Measurements from ENCODE around the gene NPAS1.

GRCh38 chr19:46492875-46493183 lies 2.8 kb downstream of the PNMA8B start:
- PRO-cap, 7 experiments, result peak in 3 of 7 experiments; most common plus-strand start chr19:46493132 (in 3)
- RAMPAGE, long total RNA, 2 experiments, result no peak in any of the 2 experiments

- PRO-cap, 7 experiments, result peak in 7 of 7 experiments; most common plus-strand start chr19:46493500 (in 5); most common minus-strand start chr19:46493440 (in 7)
- RAMPAGE, long total RNA, 2 experiments, result start-site peak on the minus strand in 1 of 2 experiments, at chr19:46493800-46494180 at its widest, 5 reads per replicate
Measured at GRCh38 chr19:46493184-46494532, 2.0 kb downstream of the PNMA8B start.

DNA sequence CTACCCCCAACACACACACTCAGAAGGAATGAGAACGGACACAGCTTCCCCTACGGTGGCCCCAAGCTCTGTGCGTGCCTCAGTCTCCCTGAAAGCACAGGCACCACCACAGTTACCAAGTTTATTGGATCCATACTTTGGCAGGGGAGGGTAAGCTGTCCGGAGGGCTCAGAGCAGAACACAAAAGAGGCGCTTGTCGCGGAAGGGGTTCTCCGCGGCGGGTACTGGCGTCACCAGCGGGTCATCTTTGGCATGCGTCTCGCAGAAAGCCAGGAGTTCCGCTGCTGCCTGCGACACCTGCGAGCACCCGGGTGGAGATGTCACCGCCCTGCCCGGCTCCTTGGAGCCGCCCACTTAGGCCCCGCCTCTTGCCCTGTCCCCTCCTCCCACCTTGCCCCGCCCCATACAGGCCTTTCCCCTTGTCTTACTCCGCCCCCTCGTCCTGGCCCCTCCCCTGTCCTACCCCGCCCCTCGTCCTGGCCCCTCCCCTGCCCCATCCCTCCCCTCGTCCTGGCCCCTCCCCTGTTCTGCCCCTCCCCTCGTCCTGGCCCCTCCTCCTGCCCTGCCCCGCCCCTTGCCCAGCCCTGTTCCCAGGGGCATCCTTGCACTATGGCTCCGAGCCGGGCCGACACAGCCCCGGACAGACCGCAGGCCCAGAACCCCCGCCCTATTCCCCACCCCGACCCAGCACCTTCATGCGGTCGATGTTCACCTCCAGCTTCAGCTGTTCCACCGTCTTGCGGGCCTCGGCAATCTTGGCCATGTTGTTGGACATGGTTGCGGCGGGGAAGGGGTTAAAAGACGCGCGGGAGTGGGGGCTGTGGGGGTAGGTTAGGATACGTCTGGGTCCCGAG lies 1.9 kb downstream of the GNG8 start:
- PRO-cap, 7 experiments, result peak in 7 of 7 experiments; most common plus-strand start position 587 of the sequence (in 2); most common minus-strand start position 352 of the sequence (in 4)
- RAMPAGE, long total RNA, 2 experiments, result no peak in any of the 2 experiments

- PRO-cap, 7 experiments, result peak in 4 of 7 experiments; most common plus-strand start chr19:46660776 (in 4); most common minus-strand start chr19:46660613 (in 1)
- RAMPAGE, long total RNA, 2 experiments, result no peak in any of the 2 experiments
Measured at GRCh38 chr19:46660498-46660841, 512 bp downstream of the DACT3 start.

GRCh38 chr19:46678223-46678736 lies 17.3 kb upstream of the DACT3 start:
- PRO-cap, 7 experiments, result no peak in any of the 7 experiments
- RAMPAGE, long total RNA, 2 experiments, result no peak in any of the 2 experiments

DNA sequence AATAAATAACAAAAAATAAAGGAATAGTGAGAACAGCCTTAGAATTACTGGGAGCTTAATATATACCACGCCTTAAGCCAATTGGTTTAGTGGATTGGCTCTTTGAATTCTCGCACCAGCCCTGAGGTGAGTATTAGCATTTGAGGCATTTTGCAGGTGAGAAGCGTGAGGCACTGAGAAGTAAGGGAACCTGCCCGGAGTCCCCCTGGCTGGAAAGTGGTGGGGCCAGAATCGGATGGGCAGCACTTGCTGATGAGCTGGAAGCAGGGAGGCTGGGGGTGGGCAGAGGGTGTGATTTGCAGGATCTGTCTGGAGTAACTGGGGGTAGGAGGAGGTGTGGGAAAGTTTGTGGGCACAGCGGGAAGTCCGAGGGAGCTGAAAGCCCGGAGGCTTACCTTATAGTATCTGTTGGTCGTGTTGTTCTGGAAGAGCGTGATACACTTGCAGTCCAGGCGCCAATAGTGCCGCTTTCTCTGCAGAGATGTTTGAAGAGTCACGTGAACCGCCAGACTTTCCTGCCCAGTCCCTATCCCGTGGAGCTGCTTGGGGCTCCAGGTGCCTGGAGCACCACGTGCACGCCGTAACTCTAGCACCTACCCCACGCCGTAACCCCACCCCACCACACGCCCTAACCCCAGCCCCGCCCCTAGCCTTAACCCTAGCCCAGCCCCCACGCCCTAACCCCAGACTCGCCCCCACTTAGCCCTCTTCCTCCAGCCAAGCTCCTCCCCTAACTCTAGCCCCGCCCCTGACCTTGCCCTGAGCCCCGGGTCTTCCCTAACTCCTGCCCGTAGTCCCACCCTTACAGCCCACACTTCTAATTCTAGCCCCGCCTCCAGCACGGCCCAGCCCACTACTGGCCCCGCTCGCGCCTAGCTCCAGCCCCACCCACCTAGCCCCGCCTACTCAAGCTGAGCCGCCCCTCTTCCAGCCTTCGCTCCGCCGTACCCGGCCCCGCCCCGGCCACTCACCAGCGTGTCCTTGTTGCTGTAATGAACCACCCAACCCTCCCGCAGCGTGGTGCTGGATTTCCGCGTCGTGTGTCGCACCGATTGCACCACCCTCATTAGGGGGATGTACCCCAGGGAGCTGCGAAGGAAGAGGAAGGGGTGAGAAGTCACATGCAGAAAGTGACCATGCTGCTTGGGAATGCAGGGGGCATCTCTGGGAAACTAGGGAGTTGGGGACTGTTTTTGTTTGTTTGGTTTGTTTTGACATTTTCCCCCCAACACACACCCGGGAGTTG lies 19.7 kb downstream of the PRKD2 start:
- PRO-cap, 7 experiments, result peak in 4 of 7 experiments; most common plus-strand start position 966 of the sequence (in 2); most common minus-strand start position 813 of the sequence (in 1)
- RAMPAGE, long total RNA, 2 experiments, result no peak in any of the 2 experiments

DNA sequence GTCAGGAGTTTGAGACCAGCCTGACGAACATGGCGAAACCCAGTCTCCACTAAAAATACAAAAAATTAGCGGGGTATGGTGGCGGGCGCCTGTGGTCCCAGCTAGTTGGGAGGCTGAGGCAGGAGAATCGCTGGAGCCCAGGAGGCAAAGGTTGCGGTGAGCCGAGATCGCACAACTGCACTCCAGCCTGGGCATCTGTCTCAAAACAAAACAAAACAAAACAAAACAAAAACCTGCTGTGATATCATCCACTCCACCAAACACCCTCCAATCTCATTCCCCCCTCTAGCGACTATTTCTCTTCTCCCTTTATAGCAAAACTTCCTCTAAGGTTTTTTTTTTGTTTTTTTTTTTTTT lies 25.4 kb downstream of the AP2S1 start:
- PRO-cap, 7 experiments, result no peak in any of the 7 experiments
- RAMPAGE, long total RNA, 2 experiments, result no peak in any of the 2 experiments

GRCh38 chr19:46875321-46876146 lies 14.7 kb downstream of the ARHGAP35 start:
- PRO-cap, 7 experiments, result no peak in any of the 7 experiments
- RAMPAGE, long total RNA, 2 experiments, result no peak in any of the 2 experiments

- PRO-cap, 7 experiments, result no peak in any of the 7 experiments
- RAMPAGE, long total RNA, 2 experiments, result no peak in any of the 2 experiments
Measured at GRCh38 chr19:46902325-46902843, 41.6 kb downstream of the ARHGAP35 start.

DNA sequence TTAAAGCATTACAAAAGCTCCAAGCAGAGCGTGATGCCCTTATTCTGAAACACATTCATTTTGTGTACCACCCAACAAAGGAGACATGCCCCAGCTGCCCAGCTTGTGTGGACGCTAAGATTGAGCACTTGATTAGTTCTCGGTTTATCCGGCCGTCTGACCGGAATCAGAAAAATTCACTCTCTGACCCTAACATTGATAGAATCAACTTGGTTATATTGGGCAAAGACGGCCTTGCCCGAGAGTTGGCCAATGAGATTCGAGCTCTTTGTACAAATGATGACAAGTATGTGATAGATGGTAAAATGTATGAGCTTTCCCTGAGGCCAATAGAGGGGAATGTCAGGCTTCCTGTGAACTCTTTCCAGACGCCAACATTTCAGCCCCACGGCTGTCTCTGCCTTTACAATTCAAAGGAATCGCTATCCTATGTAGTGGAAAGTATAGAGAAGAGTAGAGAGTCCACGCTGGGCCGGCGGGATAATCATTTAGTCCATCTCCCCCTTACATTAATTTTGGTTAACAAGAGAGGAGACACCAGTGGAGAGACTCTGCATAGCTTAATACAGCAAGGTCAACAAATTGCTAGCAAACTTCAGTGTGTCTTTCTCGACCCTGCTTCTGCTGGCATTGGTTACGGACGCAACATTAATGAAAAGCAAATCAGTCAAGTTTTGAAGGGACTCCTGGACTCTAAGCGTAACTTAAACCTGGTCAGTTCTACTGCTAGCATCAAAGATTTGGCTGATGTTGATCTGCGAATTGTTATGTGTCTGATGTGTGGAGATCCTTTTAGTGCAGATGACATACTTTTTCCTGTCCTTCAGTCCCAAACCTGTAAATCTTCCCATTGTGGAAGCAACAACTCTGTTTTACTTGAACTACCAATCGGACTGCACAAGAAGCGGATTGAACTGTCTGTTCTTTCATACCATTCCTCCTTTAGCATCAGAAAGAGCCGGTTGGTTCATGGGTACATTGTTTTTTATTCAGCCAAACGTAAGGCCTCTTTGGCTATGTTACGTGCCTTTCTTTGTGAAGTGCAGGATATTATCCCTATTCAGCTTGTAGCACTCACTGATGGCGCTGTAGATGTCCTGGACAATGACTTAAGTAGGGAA lies 59.8 kb downstream of the ARHGAP35 start:
- PRO-cap, 7 experiments, result no peak in any of the 7 experiments
- RAMPAGE, long total RNA, 2 experiments, result no peak in any of the 2 experiments

- PRO-cap, 7 experiments, result no peak in any of the 7 experiments
- RAMPAGE, long total RNA, 2 experiments, result no peak in any of the 2 experiments
Measured at GRCh38 chr19:46943386-46943686, 76.3 kb upstream of the NPAS1 start.

DNA sequence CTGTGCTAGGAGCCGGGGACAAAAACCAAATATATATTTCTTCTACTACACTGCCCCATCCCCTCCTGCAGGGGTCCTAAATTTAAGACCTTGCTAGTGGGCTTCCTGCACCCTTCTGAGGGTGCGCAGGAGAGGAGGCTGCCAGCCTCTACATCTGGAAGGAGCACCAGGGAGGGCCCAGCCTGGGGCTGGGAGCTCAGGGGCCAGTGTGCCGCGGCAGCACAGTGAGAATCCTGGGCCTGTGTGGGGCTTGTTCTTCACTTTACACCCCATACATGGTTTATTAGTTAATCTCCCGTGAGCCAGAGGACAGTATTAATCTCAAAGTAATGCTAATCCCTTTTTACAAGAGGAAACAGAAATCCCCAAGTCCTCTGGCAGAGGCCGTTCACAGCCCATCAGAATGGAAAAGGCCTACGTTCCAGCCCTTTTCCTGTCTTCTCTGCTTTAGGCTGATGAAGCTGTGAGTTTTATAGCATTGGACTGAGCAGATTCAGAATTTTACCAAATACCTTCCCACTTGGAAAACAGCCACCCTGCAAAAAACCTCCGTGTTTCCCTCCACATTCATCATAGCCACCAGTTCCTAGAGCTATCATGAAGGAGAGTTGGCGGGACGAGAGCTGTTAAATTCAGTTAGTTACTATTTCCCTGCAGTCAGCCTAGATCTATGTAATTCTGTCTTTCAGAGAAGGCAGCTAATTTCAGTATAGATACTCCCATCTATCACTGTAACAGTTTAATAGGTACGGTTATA lies 44.2 kb upstream of the NPAS1 start:
- PRO-cap, 7 experiments, result peak in 4 of 7 experiments; most common minus-strand start position 444 of the sequence (in 4)
- RAMPAGE, long total RNA, 2 experiments, result no peak in any of the 2 experiments

GRCh38 chr19:47019310-47020055 lies at the start of gene NPAS1:
Gene NPAS1 (plus strand): TSS chr19:47019837.
- PRO-cap, 7 experiments, result no peak in any of the 7 experiments
- RAMPAGE, long total RNA, 2 experiments, result no peak in any of the 2 experiments

DNA sequence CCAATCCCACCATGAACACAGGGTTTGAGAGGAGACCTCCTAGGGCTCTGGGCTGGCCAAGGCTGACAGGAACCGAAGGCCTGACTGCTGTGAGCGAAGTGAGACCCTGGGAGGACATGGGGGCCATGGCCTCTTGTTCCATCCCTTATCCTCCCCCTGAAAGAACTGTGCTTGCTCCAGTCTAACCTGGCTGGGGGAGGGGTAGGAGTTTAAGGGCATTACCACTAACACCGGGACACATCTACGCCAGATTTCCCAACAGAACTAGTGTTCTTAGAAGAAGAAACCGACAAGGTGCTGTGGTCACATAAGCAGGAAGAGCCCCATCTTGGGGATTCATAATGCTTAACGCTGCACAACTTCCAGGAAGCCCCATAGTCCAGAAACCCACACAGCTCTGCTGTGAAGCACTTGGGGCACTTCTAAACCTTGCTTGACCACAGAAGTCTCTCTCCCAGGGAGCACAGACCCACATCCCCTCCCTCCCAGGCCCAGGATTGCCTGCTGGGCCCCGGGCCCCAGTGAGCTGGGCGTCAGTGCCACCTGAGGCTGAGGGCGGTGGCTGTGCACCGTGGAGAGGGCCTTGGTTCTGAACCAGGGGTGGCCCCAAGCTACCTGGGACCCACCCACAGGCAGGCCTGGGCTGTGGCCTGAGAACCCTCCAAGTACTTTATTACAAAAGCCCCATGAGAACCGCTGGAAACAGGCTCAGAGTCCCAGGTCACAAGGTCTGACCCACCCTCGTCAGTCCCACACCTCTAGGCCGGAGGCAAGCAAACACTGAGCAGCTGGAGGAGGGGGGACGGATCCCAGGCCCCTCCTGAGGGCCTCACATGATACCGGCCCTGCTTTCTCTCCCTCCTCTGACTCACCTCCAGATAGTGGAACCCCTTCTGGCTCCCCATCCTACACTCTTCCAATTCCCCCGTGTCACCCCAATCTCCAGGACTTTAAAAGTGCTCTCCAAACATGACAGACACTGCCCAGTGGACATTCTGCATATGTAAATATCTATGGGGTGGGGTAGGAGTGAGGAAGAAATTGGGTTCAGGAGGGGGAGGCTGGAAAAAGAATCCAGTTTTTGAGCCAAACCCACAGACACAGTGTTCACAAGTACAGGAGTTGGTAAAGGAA lies 18.6 kb downstream of the ZC3H4 start:
- PRO-cap, 7 experiments, result peak in 1 of 7 experiments; most common plus-strand start position 866 of the sequence (in 1); most common minus-strand start position 782 of the sequence (in 1)
- RAMPAGE, long total RNA, 2 experiments, result no peak in any of the 2 experiments

DNA sequence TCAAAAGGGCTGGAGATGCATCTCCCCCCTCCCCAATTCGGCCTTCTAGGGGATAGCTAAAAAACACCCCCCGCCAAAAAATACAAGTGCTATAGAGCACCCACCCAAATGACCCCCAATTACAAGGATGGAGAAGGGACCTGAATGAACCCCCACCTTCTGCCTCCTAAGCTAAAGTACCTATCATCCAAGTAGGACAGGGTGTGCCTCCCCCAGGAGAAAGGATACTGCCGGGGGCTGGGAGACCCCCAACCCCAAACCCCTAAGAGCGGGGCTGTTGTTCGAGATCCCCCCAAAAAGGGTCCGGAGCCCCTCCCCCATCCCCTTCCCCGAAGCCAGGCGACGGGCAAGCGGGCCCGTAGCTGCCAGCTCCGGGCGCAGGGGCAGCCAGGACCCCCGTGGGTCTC lies 1.9 kb downstream of the ZC3H4 start:
- PRO-cap, 7 experiments, result no peak in any of the 7 experiments
- RAMPAGE, long total RNA, 2 experiments, result no peak in any of the 2 experiments

- PRO-cap, 7 experiments, result no peak in any of the 7 experiments
- RAMPAGE, long total RNA, 2 experiments, result no peak in any of the 2 experiments
Measured at GRCh38 chr19:47158810-47159474, 28.3 kb downstream of the SAE1 start.

DNA sequence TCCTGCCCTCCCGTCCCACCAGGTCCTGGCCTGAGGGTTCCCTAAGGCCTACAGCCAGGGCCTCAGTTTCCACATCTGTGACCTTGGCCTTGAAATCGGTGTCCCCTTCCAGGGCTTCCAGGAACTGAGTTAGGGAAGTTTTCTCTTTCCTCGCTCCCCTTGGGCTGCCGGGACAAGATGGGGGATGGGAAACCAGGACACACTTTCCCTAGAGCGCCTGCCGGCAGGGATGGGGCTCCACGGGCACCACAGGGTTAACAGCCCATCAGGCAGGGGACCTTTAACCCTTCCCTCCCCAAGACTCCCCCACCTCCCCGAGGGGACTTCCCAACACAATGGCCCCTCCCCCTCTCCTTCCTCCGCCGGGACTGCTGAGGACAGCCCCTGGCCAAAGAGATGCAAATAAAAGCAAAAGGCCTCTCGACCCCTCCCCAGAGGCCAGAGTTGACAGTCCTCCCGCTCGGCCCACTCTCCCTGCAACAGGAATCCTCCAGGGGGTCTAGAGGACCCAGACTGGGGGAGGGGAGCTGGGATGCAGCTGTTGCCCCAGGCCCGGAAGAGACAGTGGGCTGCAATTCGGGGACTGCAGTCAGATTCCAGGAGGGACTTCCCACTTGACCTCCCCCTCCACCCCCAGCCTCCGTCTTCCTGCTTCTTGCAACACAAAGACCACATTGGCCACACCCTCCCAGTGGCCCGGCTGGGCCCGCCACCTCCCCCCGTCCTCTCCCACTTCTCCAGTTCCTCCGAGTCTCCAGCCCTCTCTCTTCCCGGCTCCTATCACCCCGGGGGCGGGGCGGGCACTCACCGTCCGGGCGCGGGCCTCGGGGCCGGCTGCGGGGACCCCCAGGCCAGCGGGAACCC lies 3.4 kb downstream of the BBC3 start:
- PRO-cap, 7 experiments, result peak in 7 of 7 experiments; most common plus-strand start position 740 of the sequence (in 6); most common minus-strand start position 566 of the sequence (in 6)
- RAMPAGE, long total RNA, 2 experiments, result no peak in any of the 2 experiments

GRCh38 chr19:47257008-47258205 lies 1.1 kb downstream of the CCDC9 start:
- PRO-cap, 7 experiments, result peak in 7 of 7 experiments; most common plus-strand start chr19:47257344 (in 4); most common minus-strand start chr19:47257736 (in 3)
- RAMPAGE, long total RNA, 2 experiments, result no peak in any of the 2 experiments

GRCh38 chr19:47272636-47272923 lies 2.1 kb upstream of the INAFM1 start:
- PRO-cap, 7 experiments, result peak in 6 of 7 experiments; most common plus-strand start chr19:47272808 (in 4)
- RAMPAGE, long total RNA, 2 experiments, result no peak in any of the 2 experiments

GRCh38 chr19:47310533-47311405 lies 1.1 kb downstream of the C5AR1 start:
- PRO-cap, 7 experiments, result peak in 1 of 7 experiments; most common plus-strand start chr19:47311110 (in 1); most common minus-strand start chr19:47310975 (in 1)
- RAMPAGE, long total RNA, 2 experiments, result no peak in any of the 2 experiments